GM23248 (cell line): ENCODE measurements around a stretch of chr12.

DNA sequence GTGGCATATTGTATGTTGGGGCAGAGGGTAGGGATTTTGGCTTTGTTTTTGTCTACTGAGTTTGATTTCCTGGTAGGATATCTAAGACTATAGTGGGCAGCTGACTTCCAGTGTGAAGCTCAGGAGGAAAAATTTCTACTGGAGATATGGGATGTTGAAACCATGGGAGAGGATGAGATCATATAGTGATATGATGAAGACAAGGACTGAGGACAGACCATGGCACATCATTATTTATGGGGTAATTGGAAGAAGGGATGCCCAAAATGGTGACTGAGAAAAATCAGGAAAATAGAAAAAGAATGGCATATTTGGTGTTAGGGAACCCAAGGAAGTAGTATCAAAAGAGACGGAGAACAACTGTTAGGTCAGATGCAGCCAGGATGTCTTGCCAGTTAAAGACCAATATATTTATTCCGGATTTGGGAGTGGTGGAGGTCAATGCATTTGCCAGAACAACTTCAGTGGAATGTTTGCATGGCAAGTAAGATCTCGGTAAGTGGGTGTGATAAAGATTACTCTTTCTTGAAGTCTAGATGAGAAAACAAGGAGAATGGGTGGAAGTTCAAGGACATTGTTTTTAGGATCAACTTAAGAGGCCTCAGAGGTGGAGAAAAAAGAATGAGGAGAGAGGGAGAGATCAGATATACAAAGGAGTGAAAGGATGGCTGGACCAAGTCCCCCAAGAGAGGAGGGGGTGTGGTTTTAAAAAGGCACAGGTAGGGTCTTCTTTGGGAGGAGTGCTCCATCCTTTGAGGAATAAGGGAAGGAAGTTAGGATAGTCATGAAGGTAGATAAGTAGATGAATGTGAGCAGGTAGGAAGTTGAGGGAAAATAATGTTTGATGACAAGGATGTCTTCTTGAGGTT is 100.7 kb downstream of the TMEM117 start:
- RAMPAGE, long total RNA = no peak

DNA sequence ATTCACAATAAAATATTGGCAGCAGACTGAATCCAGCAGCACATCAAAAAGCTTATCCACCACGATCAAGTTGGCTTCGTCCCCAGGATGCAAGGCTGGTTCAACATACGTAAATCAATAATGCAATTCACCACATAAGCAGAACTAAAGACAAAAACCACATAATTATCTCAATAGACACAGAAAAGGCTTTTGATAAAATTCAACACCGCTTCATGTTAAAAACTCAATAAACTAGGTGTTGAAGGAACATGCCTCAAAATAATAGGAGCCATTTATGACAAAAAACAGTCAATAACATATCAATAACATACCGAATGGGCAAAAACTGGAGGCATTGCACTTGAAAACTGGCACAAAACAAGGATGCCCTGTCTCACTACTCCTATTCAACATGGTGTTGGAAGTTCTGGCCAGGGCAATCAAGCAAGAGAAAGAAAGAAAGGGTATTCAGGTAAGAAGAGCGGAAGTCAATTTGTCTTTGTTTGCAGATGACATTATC is 119.0 kb downstream of the TMEM117 start:
- RAMPAGE, long total RNA = no peak

GRCh38 chr12:44001330-44002020 is 165.6 kb downstream of the TMEM117 start:
- RAMPAGE, long total RNA = no peak

DNA sequence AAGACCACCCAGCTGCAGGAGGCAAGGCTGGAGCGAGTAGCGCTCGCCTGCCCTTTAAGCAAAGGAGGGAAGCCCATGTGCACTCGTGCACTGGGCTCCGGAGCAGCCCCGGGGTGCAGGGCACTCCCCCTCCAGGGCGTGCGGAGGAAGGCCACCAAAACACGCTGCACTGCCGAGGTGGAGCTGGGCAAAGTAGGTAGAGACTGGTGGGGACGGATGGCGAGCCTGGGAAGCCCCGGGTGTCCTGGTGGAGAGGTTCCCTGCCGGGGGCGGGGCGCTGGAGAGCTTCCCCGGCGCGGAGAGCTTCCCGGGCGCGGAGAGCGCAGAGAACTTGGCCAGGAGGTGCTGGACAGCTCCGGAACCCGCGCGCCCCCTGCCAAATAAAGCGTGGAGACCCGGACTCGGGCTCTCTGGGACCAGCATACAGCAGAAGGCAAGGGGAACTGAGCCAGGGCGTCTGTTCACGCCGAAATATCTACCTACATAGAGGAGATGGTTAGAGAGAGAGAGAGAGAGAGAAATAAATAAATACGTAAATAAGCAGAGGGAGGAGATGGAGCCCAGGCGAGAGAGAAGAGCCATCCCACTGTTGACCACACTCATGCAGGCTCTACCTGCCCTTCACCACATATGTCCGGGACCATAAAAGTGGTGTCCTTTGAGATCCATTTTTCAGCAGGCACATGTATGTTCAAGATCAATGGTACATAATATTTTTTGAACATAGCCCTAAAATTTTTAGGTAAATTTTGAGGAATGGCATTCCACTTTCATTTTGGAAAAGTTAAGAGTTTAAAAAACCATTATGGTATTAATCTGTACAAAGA is 747 bp upstream of the NELL2 start:
- RAMPAGE, long total RNA = no peak

- RAMPAGE, long total RNA = no peak
These were observed 177.3 kb downstream of the ANO6 start for GRCh38 chr12:45392908-45393818.

GRCh38 chr12:45727350-45728305 is 1.9 kb upstream of the ARID2 start:
- RAMPAGE, long total RNA = start-site peak on the minus strand at chr12:45727515-45727608, 26 and 29 reads in 2 replicates

DNA sequence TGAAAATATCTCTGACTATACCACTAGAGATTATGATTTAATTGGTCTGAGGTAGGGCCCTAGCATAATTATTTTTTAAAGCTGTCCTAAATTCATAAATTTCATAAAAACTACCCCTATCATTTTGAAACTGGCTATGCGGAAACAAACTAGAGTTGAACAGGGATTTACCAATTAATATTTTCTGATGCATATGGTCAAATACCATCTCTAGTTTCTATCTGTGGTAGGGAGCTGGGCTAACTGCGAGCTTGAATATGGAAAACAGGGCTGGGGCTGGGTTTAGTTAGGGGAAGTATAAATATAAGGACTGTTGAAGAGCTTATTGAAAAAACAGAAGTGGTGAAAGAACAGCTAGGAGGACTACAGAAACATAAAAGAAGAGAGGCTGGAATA is 91.9 kb downstream of the SLC38A1 start:
- RAMPAGE, long total RNA = no peak

- RAMPAGE, long total RNA = no peak
These were observed 684 bp downstream of the SLC38A1 start for GRCh38 chr12:46268145-46268573.

DNA sequence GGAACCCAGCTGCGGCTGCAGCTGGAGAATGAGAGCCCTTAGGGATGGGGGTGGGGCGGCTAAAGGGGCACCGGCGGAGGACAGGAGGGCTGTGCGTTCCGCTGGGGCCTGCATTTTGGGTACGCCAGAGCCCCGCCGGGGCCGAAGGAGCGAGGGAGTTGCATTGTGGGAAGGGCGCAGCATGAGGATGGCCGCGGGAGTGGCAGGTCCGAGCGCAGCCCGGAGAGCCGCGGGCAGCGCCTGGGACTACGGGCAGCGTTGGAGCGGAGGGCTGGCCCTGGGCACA is 378 bp upstream of the SLC38A1 start:
- RAMPAGE, long total RNA = no peak

DNA sequence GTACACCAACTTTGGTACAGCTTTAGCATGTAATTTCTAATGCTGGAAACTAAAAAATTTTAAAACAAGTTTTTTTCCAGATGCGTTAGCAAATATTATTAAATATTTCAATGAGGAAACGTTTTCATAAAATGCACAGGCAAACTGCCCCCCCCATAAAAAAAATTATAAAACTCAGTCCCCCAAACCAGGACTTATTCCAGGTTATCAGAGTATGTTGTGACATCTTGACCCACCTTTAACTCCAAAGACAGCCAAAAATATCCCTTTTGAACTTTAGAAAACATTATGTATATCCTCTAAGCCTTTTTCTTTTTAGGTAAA is 7.1 kb downstream of the SLC38A2 start:
- RAMPAGE, long total RNA = no peak

DNA sequence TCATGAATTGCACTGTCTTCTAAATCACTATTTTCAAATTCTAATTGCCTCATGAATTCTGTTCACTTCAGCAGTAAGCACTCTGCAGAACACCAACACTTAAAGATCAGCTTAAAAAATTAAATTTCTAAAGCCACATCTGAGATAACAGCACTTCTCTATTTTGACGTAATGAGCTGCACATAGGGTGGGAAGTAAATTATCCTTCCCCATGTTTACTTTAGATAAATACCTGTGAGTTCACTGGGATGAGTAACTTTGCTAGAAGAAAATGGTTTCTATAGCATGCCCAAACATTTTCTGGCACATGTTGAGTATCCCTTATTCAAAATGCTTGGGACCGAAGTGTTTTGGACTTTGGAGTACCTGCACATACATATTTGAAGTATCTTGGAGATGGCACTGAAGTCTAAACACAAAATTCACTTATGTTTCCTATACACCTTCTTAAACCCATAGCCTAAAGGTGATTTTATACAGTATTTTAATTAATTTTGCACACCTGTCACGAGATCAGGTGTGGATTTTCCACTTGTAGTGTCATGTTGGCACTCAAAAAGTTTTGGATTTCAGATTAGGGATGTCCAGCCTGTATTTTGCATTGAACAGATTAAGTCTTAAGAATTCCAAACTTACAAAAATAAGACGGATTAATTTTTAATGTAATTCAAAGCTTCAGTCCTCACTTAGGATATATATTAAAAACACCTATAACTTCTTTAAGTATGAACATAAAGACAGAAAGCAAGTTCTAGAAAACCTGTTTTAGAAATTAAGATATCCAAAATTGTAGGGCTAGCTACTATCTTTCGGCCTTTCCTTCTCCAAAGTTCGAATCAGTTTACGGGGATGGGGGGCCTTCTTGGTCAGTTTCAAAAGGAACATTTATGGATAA is 6.5 kb downstream of the SLC38A2 start:
- RAMPAGE, long total RNA = no peak

DNA sequence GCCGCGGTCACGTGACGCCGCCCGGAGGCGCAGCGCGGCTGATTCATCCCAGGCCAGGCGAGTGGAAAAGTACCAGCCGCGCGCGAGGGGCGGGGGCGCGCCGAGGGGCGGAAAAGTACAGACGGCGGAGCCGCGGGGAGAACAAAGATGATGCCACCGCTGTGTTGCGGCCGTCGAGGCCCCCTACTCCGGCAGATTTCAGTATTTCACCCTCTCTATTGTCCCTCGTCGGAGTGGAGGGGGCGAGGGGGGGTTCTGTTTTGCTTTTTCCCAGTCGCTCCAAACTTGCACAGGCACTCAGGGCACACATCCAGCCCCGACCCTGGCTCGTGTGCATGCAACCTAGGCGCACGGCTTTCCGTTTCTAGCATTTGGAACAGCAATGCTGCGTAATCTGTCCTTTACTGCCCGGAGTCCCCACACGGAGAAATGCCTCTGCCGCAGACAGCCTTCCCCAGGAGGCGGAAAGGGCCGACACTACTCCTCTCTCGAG is 1.1 kb downstream of the SLC38A2 start:
- RAMPAGE, long total RNA = no peak

DNA sequence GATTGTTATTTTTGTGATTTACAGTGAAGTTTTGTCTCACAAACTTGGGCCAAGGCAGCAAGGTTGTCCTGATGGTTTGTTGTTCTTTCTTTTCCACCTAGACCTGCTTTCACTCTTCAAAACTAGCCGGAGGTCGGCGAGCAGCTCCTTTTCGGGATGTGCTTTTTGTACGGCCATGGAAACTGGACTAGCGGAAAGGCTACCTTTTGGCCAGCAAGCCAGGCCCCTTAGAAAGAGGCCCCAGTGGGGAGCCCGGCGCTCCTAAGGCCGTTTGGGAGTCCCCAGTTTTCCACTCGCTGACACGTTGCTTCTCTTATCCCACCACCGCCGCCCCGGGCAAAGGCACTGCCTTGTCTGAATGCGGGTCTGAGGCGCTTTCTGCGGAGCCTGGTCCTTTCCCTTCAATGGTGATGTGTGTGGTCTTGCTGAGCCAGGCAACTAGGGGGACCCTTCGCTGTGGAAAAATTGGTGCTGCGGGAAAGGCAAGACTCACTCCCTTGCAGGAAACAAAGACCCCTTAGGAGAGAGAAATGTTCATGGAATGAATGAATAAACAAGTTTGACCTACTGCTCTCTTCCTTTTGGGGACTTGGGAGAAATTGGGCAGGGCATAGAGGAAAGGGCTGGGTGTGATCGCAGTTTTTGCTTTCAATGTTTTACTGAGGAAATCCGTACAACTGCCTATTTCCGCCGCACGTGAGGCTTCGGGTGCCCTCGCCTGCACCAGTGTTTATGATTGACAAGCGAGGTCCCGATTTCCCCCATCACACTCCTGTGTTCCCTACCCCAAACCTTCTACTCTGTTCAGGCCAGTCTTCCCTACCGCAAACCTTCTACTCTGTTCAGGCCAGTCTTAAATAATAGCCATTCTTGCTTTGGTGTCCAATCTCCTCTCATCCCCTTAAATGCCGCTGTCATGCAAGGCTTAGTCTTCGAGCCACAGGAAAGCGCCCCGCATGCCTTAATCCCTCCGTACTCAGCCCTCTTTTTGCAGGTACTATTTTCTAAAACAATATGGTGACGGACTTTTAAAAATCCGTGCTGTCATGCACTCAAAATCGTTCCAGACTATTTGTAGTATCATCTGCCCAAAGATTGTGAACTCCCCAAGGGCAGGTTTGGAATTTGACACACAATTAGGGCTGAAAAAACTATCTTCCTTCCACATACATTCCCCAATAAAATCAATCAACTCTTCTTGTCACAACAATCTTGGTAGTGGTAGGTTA is 1.1 kb upstream of the SLC38A2 start:
- RAMPAGE, long total RNA = no peak

GRCh38 chr12:46410354-46411128 is 38.0 kb upstream of the SLC38A2 start:
- RAMPAGE, long total RNA = no peak

DNA sequence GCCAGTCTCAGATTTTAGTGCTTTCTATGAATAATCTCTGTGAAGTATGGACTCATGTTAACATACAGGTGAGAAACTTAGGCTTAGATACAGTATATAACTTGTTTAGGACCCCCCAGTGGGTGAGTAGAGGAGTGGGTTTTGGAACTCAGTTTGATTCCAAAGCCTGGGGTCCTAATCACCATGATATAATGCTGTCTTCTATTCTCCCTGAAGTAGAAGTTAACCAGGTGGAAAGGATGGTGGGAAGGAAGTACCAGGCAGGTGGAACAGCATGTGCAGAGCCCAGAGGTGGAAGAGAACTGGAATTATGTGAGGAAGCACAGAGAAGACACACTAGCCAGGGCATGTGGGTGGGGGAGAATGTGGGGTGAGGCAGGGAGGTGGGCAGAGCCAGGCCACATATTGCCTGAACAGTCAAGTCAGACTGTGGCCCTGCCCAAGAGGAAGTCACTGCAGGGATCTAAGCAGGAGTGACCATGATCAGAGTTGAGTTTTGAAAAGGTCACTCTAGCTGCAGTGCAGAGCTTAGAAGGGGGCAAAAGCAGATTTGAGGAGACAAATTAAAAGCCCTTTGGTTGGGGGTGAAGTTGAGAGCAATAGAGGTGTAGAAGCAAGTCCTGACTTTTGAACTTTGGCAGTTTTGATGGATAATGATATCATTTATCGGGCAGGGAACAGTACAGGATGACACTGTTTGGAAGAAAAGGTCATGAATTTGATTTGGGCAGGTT is 114.0 kb upstream of the SLC38A2 start:
- RAMPAGE, long total RNA = no peak

GRCh38 chr12:46492432-46492952 is 119.9 kb upstream of the SLC38A2 start:
- RAMPAGE, long total RNA = no peak

DNA sequence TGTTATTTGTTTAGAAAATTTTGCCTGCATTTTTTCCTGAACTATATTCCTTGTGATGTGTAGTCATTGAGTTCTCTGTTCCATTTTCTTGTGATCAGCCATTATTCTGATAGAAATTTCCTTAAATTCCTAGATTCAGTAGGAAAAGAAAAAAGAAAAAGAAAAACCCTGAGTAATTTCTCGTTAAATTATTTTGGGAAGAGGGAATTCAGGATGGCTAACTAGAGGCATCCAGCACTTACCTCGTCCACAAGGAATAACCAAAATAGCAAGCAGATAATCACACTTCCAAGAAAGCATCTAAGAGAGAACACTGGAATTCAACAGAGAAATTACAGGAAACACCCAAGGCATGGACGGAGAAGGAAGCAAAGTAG is 222.7 kb downstream of the SLC38A4 start:
- RAMPAGE, long total RNA = no peak

DNA sequence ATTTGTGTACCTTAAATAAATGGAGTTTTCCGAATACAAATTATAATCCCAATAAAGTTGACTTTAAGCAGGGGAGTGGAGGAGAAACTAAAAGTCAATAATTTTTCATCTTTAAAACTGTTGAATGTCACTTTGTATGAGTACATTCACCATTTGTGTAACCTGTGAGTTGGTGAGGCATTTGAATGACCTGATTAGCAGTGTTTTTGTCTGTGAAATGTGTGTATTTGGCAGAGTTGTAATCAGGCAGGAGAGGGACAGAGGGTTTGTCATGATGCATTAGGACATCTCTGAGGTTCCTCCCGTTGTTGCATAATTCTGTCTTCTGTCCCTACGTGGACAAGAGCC is 208.8 kb downstream of the SLC38A4 start:
- RAMPAGE, long total RNA = no peak

- RAMPAGE, long total RNA = no peak
These were observed 42.1 kb downstream of the SLC38A4 start for GRCh38 chr12:46783557-46784329.

GRCh38 chr12:46799977-46800811 is 25.6 kb downstream of the SLC38A4 start:
- RAMPAGE, long total RNA = no peak